Stomach (tissue), 7 donors: ENCODE results near the genes GSG1L and EIF3C.

DNA sequence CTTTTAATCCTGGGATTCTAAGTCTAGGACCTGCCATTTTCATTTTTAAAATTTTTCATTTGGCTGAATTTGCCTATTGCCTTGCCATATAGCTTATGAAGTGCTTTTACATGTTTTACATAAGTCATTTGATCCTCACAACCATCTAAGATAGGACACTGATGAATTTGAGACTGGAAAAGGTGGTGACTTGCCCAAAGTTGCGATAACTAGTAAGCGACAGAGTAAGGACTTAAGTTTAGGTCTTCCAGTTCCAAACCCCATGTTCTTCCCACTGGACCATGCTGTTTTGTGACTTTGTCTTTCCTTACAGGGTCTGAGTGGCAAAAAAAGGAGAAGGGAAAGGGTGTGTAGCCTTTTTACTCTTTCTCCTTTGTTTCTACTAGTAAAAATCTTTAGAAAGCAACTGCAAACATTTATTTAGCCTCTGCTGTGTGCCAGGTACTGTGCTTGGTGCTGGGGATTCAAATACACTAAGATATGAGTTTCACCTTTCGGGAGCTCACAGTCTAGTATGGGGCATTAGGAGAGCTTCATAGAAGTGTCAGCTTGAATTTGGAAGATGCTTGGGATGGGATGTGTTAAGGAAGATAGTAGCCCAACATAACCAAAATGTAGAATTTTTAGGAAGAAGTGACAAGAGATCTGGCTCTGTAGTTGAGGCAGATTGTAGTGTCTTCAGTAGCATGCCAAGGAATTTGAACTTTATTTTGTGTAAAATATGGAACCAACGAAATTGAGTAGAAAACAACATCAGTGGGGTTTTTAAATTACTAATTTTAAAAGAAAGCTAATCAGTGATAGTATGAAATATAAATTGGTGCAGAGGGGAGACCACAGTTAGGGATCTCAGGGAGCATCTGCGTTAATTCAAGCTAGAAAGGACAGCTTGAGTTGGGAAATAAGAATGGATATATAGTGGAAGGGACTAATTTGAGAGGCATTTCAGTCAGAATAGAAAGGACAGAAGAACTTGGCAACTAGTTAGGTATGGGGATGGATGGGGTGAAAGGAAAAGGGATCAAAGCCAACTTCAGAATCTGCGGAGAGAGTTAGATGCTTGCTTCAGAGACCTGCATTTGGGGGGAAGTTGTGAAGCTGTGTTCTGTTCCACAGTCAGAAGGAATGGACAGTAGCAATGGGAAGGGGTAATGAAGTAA, 49.8 kb upstream of the SLC5A11 start:
- PRO-cap: no peak
- RAMPAGE, long total RNA, 5 experiments: start-site peak on the plus strand in 2 of 5 experiments, centred at positions 235 to 697 of the sequence, 10 to 13 reads per replicate
- RRBS: no CpG with 5 or more reads among the region's 6 CpGs

DNA sequence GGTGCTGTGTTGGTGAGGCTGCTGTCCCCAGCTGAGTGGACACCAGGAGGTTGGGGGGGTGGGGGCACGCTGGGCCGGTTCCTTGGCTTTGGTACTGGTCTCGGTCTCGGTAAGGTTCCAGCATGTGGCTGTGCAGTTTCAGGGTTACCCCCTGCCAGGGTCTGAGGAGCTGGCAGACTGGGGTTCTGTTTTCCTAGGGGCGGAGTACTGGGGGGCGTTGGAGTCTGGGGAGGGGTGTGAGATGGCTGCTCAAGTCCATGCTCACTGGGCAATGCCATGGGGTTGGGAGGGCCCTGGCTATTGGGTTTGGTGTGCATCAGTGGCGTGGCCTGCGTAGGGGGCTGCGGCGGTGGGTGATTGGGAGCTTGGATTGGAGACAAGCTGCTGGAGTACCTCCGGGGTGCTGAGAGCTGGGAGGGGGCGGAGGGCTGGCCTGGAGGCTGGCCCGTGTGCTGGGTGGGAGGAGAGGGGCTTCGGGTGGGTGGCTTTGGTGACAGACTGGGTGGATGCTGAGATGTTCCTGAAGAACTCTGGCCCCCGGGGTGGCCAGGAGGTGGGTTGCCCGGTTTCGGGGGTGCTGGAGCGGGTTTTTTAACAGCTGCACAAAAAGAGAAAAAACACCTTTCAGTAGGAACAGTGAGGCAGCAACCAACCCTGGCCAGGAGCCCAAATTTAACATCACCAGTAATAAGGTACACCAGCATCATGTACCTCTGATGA, 84.2 kb downstream of the ARHGAP17 start:
- PRO-cap: no peak
- RAMPAGE, long total RNA, 5 experiments: start-site peak on the minus strand in 2 of 5 experiments, centred at positions 295 to 298 of the sequence, 6 to 34 reads per replicate
- RRBS: no CpG with 5 or more reads among the region's 18 CpGs

DNA sequence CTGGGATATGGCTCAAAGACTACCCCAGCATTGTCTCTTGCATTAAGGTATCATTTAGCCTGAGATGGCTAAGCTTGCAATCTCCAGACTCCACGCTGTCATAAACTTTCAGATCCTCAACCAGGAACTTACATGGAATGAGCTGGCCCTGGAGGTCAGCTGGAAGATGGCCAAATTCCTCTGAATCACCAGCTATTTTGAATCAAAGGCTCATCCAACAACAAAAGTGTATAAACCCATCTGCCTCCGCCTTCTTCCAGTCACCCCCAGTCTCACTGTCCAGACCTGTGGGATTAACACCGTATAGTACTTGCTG, 2.0 kb upstream of the LCMT1 start:
- PRO-cap: no peak
- RAMPAGE, long total RNA, 5 experiments: no peak in any of the 5 experiments
- RRBS: no CpG with 5 or more reads among the region's 3 CpGs

- PRO-cap: no peak
- RAMPAGE, long total RNA, 5 experiments: no peak in any of the 5 experiments
- RRBS: no CpG with 5 or more reads among the region's 6 CpGs
Measured at GRCh38 chr16:25110291-25110720, 1.2 kb upstream of the LCMT1 start.

- PRO-cap: no peak
- RAMPAGE, long total RNA, 5 experiments: start-site peak on the minus strand in 1 of 5 experiments, at chr16:25247075-25247094 at its widest, 8 reads per replicate
- RRBS: no CpG with 5 or more reads among the region's 11 CpGs
Measured at GRCh38 chr16:25246656-25247291, 10.9 kb downstream of the ZKSCAN2 start.

- PRO-cap: no peak
- RAMPAGE, long total RNA, 5 experiments: no peak in any of the 5 experiments
- RRBS: 11% methylated on average over 19 of the region's 51 CpGs
Measured at GRCh38 chr16:25692745-25693197, 1.0 kb downstream of the HS3ST4 start.

DNA sequence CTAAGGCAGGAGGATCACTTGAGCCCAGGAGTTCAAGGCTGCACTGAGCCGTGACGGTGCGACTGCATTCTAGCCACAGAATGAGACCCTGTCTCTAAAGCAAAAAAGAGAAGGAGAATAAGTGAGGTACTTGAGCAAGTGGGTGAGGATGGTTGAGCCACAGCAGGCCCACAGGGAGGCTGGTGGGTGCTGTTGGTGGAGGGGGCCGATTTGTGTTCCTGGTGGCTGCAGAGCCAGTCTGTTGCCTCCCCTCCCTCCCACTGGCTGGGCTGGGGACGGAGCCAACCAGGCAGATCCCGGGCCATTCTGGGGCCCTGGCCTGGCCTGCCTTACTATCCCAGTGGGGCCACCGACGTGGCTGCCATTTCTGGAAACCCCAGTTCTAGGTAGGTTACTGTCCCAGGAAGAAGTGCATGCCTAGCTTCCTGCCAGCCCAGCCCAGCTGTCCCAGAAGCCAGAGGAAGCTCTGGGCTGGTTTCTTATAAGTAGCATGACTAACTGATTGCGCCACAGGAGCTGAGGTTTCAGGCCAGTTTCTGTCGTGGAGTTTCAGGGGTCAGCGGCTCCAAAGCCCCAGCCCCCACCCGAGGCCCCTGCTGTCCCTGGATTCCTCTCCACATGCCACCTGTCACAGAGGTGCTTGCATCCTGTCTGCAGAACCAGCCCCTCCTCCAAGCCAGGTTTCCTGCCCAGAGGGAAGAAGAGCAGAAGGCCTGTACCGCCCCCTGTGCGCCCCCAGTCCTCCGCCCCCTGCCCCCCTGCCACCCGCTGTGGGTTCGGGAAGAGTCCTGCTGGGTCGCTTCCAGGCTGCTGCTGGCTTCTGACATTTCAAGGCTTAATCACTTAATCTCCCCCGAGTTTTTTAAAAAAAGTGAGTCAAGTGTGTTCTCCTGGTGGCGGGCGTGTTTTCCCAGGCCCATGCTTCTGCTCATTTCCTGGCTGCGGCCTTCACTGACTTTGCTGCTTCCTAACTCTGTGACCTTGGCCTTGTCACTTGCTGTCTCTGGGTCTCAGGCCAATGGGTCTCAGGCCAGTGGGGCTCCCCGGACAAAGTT, 13.1 kb downstream of the IL4R start:
- PRO-cap: bidirectional peak, plus-strand start at position 532 of the sequence, minus-strand start at position 456 of the sequence
- RAMPAGE, long total RNA, 5 experiments: no peak in any of the 5 experiments
- RRBS: no CpG with 5 or more reads among the region's 23 CpGs

DNA sequence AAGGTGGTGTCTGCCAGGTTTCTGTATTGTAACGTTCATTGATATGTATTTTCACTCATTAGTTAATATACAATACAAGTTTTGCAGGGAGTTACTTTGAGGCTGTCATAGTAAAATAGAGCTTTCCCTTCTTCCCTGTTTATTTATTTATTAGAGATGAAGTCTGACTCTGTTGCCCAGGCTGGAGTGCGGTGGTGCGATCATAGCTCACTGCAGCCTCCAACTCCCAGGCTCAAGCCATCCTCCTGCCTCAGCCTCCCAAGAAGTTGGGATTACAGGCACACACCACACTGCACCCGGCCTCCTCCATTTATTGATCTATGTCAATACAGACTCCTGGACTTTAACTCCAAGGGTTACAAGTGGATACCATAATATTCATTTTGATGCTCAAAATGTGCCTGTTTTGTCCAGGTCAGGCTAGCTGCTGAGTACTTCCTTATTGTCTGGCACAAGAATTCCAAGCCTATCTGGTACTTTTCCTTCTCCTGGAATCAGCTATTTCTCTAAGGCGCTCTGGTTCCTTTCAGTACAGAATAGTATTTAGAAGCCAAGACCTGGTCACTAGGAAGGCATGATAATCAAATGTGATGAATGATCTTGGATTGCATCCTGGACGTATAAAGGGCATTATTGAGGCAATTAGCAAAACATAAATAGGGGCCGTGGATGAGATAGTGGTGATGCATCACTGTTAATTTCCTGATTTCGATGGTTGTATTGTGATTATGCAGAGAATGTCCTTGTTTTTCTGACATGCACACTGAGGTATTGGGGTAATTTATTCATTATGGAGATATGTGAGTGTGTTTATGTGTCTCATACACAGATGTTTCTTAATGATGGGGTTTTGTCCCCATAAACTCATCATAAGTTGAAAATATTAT, 21.7 kb downstream of the IL4R start:
- PRO-cap: no peak
- RAMPAGE, long total RNA, 5 experiments: no peak in any of the 5 experiments
- RRBS: no CpG with 5 or more reads among the region's 8 CpGs

DNA sequence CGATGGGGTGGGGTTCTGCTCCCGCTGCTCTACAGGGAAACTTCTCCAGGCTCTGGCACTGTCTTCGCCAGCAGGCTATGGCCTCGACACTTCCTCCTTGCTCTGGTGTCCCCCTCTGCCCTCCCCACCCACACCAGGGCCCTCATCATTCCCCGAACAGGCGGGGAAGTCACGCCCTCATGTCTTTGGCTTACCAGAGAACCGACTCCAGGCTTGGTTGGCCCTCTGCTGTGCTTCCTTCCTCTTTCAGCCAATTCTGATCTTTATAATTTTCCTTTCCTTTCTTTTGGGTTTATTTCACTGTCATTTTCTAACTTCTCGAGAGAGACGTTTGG, 18.1 kb upstream of the IL21R start:
- PRO-cap: no peak
- RAMPAGE, long total RNA, 5 experiments: no peak in any of the 5 experiments
- RRBS: no CpG with 5 or more reads among the region's 10 CpGs

- PRO-cap: unidirectional peak, plus-strand start at chr16:27450085
- RAMPAGE, long total RNA, 5 experiments: no peak in any of the 5 experiments
- RRBS: no CpG with 5 or more reads among the region's 33 CpGs
Measured at GRCh38 chr16:27449452-27450277, 47.7 kb downstream of the IL21R start.

DNA sequence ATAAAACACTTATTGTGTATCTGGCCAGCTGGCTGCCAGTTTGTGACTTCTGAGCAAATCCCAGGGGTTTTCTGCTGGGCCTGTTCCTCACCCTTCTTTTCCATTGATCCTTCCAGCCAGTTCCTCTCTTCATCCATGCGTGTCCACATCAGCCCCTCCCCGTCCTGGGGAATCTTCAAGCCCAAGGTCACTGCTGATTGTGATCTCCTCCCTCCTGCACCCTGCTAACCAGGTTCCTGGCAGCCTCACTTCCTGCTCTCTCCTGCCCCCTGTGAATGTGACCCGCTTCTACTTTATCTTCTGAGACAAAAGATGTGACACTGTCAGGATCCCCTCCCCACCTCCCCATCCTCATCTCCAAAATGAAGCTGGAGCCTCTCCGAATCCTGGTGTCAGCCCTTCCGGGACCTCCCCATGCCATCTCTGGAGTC, 204.9 kb downstream of the KATNIP start:
- PRO-cap: unidirectional peak, minus-strand start at position 261 of the sequence
- RAMPAGE, long total RNA, 5 experiments: no peak in any of the 5 experiments
- RRBS: no CpG with 5 or more reads among the region's 5 CpGs

DNA sequence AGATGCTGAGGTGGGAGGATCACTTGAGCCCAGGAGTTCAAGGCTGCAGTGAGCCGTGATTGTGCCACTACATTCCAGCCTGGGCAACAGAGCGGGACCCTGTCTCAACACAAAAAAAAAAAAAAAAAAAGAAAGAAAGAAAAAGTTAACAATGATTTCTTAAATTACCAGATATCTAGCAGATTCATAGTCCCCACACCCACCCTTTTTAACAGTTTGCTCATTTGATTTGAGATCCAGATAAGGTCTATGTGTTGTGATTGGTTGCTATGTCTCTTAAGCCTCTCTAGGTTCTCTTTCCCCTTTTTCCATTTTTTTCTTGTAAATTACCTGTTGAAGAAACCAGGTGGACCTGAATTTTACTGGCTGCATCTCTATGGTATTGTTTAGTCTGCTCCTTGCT, 213.6 kb downstream of the KATNIP start:
- PRO-cap: no peak
- RAMPAGE, long total RNA, 5 experiments: no peak in any of the 5 experiments
- RRBS: no CpG with 5 or more reads among the region's 2 CpGs

DNA sequence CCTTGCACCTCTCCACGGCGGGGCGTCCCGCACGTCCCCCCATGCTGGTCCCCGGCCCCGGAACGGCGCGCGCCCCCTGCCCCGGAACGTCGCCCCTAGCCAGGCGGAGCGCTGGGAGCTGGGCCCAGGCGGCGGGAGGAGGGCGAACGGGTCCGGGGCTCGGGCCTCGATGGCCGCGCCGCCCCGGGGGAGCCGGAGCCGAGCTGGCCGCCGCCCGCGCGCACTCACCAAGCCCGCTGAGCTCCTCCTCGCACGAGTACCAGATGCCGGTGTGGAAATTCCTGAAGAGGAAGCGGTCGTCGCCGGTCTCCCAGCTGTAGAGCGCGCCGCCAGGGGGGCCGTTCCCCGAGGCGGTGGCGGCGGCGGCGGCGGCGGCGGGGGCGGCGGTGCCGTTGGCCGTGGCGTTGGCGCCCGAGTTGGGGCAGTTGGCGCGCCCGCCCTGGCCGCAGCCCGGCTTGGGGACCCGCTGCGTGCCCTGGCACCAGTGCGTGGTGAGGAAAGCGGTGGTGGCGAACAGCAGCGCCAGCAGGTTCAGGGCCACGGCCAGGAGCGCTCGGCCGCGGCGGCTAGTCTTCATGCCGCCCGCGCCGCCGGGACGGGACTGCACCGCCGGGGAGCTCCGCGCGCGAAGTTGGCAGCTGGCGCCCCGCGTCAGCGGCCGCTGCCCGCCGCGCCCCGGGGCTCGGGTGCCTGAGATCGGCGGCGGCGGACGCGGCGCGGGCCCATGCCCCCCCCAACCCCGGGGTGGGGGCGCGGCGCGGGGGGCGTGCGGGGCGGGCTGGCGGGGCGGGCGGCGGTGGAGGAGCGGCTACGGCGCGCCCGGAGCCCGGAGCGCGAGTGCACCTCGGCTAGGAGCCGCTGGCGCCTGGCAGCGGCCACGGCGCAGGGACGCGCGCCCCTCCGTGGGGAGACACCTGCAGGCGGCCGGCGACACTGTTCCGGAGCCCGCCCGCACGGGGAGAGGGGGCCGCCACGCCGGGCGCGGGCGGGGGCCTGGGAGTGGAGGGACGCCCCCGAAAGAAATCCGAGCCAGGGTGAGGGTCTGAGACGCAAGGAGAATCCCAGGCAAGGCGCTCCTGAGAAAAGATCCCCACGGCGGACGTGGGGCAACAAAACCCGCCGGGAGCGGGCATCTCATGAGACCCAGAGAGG, at the start of gene GSG1L:
Gene GSG1L (minus strand): TSS at position 867 of the 1,152 bp plus-strand sequence.
- PRO-cap: no peak
- RAMPAGE, long total RNA, 5 experiments: no peak in any of the 5 experiments
- RRBS: 8% methylated on average over 82 of the region's 163 CpGs

GRCh38 chr16:28121388-28121976, 58.0 kb upstream of the GSG1L start:
- PRO-cap: no peak
- RAMPAGE, long total RNA, 5 experiments: start-site peak on the minus strand in 2 of 5 experiments, at chr16:28121446-28121870 at its widest, 10 to 16 reads per replicate
- RRBS: no CpG with 5 or more reads among the region's 3 CpGs

- PRO-cap: no peak
- RAMPAGE, long total RNA, 5 experiments: start-site peak on the minus strand in 3 of 5 experiments, at chr16:28169262-28169912 at its widest, 5 to 12 reads per replicate
- RRBS: no CpG with 5 or more reads among the region's 12 CpGs
Measured at GRCh38 chr16:28169069-28170004, 42.4 kb downstream of the XPO6 start.

GRCh38 chr16:28526522-28526857, 12.3 kb downstream of the NUPR1 start:
- PRO-cap: no peak
- RAMPAGE, long total RNA, 5 experiments: no peak in any of the 5 experiments
- RRBS: no CpG with 5 or more reads among the region's 7 CpGs

DNA sequence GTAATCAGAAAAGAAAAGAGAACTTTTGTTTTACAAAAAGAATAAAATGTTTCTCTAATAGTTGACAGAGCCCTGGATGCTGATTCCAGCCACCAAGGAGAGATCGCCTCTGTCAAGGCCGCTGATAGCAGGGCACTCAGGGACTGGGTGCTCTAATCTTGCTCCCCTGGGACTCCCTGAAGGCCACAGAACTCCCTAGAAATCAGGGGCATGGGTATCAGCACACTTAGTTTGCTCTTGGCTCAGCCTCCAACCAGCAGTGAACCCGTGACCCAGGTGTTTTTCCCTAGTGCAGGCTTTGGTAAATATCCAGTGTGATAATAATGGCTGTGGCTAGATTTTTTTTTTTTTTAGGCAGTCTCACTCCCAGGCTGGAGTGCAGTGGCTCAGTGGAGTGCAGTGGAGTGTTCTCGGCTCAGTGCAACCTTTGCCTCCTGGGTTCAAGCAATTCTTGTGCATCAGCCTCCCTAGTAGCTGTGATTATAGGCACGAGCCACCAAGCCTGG, 10.4 kb downstream of the NUPR1 start:
- PRO-cap: no peak
- RAMPAGE, long total RNA, 5 experiments: no peak in any of the 5 experiments
- RRBS: no CpG with 5 or more reads among the region's 5 CpGs

GRCh38 chr16:28711271-28711770, at the start of gene EIF3C:
Gene EIF3C, plus strand, starts transcription at chr16:28711464.
- PRO-cap: no peak
- RAMPAGE, long total RNA, 5 experiments: start-site peak on the plus strand in 3 of 5 experiments, at chr16:28711451-28711508 at its widest, 10 to 28 reads per replicate
- RRBS: no CpG with 5 or more reads among the region's 57 CpGs

DNA sequence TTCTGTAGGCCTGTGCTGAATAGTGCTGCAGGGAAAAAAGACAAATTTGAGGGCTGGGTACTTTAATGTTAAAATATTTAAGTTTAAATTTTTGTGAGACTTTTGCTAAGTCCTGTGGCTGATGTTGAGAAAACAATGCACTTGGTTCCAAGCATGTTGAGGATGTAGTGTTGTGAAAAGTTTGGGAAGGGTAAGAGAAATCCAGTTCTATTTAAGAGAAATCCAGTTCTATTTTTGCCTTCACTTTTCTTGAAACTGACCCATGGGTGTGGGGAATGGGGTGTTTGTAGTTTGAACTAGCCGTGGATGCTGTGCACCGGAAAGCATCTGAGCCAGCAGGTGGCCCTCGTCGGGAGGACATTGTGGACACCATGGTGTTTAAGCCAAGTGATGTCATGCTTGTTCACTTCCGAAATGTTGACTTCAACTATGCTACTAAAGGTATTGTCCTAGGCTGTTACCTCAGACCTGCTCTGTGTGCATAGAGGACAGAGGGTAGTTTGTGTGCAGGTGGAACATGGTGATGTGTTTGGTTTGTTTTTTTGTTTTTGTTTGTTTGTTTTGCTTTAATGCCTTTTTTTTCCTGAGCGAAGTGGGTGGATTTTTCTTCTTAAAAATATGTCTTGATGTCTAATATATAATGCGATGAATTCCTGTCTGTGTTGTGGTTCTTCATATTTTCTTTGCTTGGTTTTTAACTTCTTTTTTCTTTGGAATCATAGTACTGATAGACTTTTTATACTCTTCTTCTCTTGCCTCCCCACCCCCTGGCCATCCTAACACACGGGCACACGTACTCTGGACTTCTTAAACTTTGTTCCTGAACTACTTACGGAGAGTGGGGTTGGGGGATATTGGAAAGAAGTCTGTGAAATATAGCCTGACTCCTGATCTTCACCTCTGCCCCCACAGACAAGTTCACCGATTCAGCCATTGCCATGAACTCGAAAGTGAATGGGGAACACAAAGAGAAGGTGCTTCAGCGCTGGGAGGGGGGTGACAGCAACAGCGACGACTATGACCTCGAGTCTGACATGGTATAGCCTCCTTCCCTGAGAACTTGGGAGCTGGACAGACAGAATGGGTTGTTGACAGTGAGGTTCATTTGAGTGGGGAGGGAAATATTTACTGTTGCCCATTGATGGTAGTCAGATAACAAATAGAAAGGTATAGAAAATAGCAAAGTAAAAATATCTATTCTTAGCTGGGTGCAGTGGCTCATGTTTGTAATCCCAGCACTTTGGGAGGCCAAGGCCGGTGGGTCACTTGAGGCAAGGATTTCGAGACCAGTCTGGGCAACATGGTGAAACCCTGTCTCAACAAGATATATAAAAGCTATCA, 3.6 kb downstream of the ATXN2L start:
- PRO-cap: no peak
- RAMPAGE, long total RNA, 5 experiments: start-site peak on the plus strand in 3 of 5 experiments, centred at positions 367 to 940 of the sequence, 9 to 34 reads per replicate
- RRBS: no CpG with 5 or more reads among the region's 18 CpGs

- PRO-cap: no peak
- RAMPAGE, long total RNA, 5 experiments: start-site peak on the plus strand in 1 of 5 experiments, at chr16:28834133-28834362 at its widest, 9 reads per replicate
- RRBS: 91% methylated on average over 2 of the region's 29 CpGs
Measured at GRCh38 chr16:28833871-28835043, 11.5 kb downstream of the ATXN2L start.